Heart left ventricle (tissue), 7 donors: ENCODE measurements around a stretch of chr4.

- PRO-cap, 6 experiments: no peak in any of the 6 experiments
- RAMPAGE, long total RNA, 2 experiments: no peak in any of the 2 experiments
- RRBS: no CpG with 5 or more reads among the region's 10 CpGs
Measured at GRCh38 chr4:10086507-10086899, 30.1 kb downstream of the WDR1 start.

DNA sequence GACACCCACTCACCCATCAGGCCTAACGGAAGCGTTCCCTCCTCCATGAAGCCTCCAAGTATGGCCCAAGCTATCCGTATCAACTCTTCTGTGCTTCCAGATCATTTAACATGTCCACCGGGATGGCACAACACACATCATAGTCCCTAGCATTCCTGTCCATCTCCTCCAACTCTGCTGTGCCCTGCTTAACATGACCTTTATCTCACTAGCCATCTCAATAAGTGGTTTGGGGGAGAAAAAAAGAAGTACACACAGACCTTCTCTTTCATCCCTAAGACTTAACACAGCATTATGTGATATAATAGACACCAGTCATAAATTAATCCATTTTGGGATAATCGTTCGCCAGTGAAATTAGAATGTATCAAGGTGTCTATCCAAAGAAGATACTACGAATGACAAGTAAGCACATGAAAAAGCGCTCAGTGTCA is 11.5 kb downstream of the WDR1 start:
- PRO-cap, 6 experiments: no peak in any of the 6 experiments
- RAMPAGE, long total RNA, 2 experiments: no peak in any of the 2 experiments
- RRBS: no CpG with 5 or more reads among the region's 8 CpGs

DNA sequence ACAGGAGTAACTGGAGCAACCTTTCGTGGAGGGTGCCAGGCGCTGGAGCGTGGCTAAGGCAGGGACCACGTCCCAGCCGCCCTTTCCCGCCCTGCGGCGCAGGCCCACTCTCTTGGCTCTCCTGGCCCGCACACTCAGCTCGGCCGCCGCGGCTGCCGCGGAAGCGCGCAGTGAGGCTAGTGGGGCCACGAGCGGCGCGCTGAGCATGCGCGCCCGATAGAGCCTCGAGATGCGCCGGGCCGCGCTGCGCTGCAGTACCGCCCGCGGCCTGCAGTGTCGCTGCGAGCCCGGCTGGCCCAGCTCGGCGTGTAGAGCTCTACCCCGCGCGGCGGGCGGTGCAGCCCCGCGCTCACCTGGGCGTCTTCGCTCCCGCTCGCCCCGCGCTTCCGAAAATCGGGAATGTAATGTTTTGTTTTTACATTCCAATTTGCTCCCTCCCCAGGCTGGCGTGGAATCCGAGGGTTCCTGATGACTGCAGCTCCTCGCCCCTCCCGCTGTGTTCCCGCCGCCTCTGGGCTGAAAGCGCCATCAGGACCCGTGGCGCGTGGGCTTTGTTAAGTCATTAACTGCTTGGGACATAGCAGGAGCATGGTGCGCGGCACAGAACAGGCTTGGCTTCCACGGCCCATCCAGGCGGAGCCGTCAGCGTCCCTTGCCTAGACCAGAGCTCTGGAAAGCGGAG is 4.1 kb upstream of the ZNF518B start:
- PRO-cap, 6 experiments: no peak in any of the 6 experiments
- RAMPAGE, long total RNA, 2 experiments: no peak in any of the 2 experiments
- RRBS: 1% methylated on average over 10 of the region's 70 CpGs

DNA sequence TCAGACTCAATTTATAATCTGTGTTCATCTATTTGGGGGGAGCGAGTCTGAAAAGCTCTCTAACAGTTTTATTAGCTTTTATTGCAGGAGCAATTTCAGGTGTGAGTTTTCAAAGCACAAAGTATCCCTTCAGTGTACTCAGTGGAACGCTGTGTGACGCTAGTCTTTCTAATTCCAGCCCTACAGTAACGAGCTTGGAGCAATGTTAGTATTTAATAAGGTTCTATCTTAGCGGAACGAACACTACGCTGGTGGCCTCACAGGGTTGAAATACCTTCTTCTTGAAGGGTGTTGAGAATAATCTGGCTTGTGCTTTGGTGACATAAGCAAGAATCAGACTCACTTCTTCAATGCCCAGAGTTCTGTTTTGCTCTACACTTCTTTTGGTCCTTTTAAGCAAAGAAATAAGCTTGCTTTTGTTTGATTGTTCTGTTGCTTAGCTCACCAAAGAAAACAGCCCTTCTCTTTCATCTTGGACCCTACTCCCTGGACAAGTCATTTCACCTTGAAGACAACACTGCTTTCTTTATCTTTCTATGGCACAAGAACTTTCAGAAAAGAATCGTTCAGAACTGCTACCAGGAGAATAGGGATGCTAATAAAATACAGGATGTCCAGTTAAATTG is 8.2 kb downstream of the HS3ST1 start:
- PRO-cap, 6 experiments: no peak in any of the 6 experiments
- RAMPAGE, long total RNA, 2 experiments: no peak in any of the 2 experiments
- RRBS: no CpG with 5 or more reads among the region's 8 CpGs

DNA sequence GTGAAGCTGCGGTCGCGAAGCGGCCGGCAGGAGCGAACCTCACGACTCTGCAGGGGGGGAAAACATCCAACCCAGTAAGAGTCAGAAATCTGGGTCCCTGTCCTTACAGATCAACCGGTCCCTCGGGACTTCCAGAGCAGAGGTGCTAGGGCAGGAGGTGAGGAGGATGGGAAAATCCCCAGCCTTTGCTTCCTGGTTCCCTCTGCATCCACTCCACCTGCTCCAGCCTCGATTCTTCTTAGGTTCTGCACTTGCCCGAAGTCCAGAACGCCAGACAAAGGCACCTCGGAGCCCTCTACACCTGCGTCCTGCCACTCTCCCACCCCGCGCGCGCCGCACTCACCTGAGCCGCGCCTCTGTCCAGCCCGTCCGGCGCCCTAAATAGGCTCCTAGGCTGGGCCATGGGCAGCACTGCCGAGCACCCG is 326 bp downstream of the HS3ST1 start:
- PRO-cap, 6 experiments: no peak in any of the 6 experiments
- RAMPAGE, long total RNA, 2 experiments: no peak in any of the 2 experiments
- RRBS: 1% methylated on average over 7 of the region's 26 CpGs

DNA sequence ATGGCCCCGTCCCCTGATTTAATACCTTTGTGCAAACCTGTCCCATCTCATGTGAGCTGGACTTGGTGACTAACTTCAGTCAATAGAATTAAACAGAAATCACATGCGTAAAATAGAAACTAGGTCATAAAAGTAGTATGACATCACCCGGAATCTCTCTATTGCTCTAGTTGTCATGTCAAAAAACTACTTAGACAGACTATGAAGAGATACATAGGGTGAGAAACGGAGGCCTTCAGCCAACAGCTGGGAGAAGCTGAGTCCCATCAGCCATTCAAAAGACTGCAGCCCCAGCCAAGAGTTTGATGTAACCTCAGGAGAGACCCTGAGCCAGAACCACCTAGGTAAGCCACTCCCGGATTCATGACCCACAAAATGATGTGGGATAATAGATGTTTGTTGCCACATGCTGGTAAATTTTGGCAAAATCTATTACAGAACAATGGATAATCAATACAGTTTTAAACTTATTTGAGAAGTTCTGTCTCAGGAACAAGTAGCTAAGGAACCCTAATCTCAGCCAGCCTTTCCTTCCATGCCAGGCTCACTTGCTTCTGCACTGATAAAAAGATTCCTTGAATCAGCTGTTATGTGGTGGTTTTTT is 293.7 kb upstream of the HS3ST1 start:
- PRO-cap, 6 experiments: no peak in any of the 6 experiments
- RAMPAGE, long total RNA, 2 experiments: no peak in any of the 2 experiments
- RRBS: no CpG with 5 or more reads among the region's 5 CpGs

GRCh38 chr4:13298537-13299040 is 185.6 kb downstream of the RAB28 start:
- PRO-cap, 6 experiments: no peak in any of the 6 experiments
- RAMPAGE, long total RNA, 2 experiments: no peak in any of the 2 experiments
- RRBS: no CpG with 5 or more reads among the region's 17 CpGs

GRCh38 chr4:13363950-13364553 is 120.1 kb downstream of the RAB28 start:
- PRO-cap, 6 experiments: no peak in any of the 6 experiments
- RAMPAGE, long total RNA, 2 experiments: no peak in any of the 2 experiments
- RRBS: no CpG with 5 or more reads among the region's 2 CpGs

DNA sequence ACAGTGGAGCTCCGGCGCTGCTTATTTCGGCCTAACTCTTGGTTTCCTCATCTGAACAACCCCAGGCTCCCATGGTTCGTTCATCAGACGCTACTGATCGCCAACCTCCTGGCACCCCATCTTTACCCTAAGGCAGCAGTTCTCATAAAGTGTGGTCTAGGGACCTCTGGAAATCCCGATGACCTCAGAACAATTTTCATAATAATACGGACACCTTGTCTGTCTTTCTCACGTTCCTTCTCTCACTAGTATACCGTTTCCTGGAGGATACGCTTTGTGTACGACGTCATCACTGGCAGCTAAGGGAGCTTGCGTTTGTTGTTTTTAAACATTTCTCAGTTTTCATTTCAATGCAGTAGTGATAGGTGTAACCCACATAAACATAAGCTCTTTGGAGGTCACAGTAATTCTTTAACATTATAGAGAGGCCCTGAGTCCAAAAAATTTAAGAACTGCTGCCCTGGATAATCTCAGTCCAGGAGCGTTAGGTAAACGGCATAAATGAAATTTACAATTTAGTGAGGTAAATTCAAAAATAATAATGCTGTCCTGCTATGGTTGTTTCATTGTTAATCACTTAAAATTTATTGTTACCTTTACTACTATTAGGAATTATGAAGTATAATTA is 855 bp upstream of the RAB28 start:
- PRO-cap, 6 experiments: no peak in any of the 6 experiments
- RAMPAGE, long total RNA, 2 experiments: no peak in any of the 2 experiments
- RRBS: 0% methylated on average over 1 of the region's 16 CpGs

- PRO-cap, 6 experiments: no peak in any of the 6 experiments
- RAMPAGE, long total RNA, 2 experiments: no peak in any of the 2 experiments
- RRBS: no CpG with 5 or more reads among the region's 4 CpGs
Measured at GRCh38 chr4:13582440-13583311, 38.4 kb upstream of the NKX3-2 start.

GRCh38 chr4:13608453-13608848 is 19.1 kb downstream of the BOD1L1 start:
- PRO-cap, 6 experiments: no peak in any of the 6 experiments
- RAMPAGE, long total RNA, 2 experiments: no peak in any of the 2 experiments
- RRBS: no CpG with 5 or more reads among the region's 3 CpGs

- PRO-cap, 6 experiments: no peak in any of the 6 experiments
- RAMPAGE, long total RNA, 2 experiments: no peak in any of the 2 experiments
- RRBS: no CpG with 5 or more reads among the region's 6 CpGs
Measured at GRCh38 chr4:13619743-13620187, 7.8 kb downstream of the BOD1L1 start.

DNA sequence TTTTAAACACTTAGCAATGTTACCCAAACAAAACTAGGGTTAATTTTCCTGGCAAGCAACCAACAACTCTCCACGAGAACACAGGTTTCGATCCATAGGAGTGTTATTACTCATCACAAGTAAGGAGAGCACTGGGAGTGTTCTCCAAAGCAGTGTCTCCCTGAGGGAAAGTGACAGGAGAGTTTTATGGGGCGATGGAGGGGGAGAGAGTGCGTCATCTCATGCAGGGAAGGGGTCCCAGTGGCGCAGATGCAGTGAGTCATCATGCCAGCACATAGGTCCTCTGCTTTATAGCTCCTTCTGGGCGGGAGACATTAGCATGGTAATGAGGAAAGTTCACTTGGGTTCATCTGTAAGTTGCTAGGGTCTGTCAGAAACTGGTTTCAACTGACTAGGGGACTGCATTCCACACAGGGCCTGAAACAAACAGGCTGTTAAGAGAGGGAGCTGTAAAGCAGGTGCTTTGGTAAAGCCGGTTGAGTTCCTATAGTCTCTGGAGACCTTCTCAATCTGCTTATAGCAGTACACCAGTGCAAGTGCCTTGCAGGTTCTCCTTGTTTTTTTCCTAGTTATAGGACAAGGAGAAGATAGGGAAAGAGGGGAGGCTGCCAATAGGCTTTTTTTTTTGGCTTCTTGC is 12.7 kb upstream of the BOD1L1 start:
- PRO-cap, 6 experiments: no peak in any of the 6 experiments
- RAMPAGE, long total RNA, 2 experiments: no peak in any of the 2 experiments
- RRBS: no CpG with 5 or more reads among the region's 7 CpGs

DNA sequence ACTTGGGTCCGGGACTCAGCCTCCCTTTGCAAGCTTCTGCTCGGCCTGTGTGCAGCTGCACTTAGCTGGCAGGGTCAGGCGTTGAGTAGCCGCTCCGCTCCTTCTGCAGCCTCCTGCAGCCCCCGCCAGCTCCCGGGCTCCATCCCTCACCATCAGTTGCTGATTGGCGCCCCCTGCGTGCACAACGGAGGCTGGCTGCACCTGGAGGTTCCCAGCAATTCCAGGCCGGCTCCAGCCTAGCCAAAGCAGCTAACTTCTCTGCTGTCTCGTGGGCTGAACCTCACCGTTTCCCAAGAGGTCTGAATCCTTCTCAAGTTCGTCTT is 27.0 kb upstream of the BOD1L1 start:
- PRO-cap, 6 experiments: no peak in any of the 6 experiments
- RAMPAGE, long total RNA, 2 experiments: no peak in any of the 2 experiments
- RRBS: 7% methylated on average over 4 of the region's 14 CpGs

DNA sequence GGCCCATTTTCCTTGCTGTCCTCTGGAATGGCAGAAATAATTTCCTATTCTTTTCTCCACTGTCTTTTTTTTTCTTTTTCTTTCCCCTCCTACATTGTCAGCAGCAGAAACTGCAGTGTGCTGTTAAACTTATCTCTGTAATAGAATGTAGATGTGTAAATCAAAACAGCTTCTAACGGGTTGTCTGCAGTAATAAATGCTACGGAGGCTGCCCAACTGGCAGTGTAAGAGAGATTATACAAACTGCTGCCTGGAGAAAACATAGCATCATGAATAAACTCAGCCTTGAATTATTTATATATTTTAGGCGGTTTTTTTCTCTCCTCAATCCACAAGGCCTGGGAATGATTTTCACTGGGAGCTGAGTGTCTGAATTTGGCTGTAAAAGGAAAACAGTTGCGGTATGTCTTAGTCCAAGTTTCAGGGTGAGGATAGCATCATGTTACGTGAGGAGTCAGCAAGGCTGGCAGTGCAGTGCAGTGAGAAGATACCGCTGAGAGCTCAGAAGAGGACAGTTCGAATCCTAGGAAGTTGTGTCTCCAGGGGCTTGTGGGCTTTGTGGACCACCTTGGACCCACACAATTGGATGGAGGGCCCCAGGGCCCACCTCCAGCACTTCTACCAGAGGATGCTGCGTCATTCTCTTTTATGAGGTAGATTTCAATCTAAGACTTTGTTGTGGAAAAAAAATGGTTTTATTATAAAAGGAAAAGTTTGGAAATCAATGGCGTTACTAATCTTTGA is 291.5 kb upstream of the BOD1L1 start:
- PRO-cap, 6 experiments: no peak in any of the 6 experiments
- RAMPAGE, long total RNA, 2 experiments: no peak in any of the 2 experiments
- RRBS: no CpG with 5 or more reads among the region's 9 CpGs

- PRO-cap, 6 experiments: no peak in any of the 6 experiments
- RAMPAGE, long total RNA, 2 experiments: no peak in any of the 2 experiments
- RRBS: no CpG with 5 or more reads among the region's 4 CpGs
Measured at GRCh38 chr4:13920768-13921409, 293.4 kb upstream of the BOD1L1 start.

DNA sequence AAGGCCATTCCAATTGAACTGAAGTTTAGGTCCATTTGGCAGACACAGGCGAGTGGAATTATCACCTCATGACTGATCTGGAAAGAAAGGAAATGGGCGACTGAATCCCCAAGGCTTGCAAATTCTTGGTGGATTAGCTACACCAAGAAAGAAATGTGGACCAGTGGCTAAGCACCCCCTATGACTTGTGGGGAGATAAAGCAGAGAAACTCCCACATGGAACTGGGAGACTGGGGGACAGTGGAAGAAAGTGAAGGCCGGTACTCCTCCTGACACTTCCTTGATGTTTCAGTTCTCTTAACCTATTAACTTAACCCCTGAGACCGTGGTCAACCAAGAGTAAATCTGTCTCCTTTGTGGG is 402.9 kb upstream of the BOD1L1 start:
- PRO-cap, 6 experiments: no peak in any of the 6 experiments
- RAMPAGE, long total RNA, 2 experiments: no peak in any of the 2 experiments
- RRBS: no CpG with 5 or more reads among the region's 4 CpGs

DNA sequence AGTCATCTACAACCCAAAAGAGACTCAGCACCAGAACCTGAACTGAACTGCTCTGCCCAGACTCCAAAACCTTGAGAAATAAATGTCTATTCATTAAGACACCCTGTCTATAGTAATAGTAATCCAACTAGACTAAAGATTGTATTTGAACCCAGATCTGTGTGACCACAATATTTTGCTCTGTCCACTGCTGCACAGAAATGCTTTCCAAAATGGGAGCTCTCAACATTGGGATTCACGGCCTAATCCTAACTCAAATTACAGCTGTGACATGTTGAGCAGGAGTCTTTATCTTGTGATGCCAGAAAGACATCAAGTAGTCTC is 644.6 kb upstream of the CPEB2 start:
- PRO-cap, 6 experiments: no peak in any of the 6 experiments
- RAMPAGE, long total RNA, 2 experiments: no peak in any of the 2 experiments
- RRBS: no CpG with 5 or more reads among the region's 1 CpG

DNA sequence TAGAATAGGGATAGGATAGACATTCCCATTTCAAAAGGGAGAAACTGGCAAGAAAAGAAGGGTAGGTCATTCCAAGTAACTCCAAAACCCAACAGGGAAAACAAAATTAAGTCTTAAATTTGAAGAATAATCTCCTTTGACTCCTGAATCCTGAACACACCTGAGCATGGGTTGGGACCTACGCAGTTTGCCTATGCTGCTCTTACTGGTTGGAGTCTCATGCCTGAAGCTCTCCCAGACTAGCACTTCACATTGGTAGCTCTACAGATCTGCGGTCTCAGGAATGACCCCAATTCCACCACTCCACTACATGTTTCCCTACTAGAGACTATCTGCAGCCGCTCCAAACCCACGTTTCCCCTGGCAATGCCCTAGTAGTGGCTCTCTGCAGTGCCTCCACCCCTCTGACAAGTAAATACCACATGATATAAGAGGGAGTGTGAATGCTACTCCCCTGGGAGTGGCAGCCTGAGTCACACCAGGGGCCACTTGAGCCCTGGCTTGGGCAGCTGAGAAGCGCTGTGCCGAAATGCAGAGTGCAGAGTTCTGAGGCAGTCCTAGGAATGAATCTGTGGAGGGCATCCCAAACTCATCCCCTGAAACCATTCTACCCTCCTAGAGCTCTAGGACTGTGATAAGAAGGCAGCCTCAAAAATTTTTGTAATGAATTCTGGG is 160.6 kb upstream of the CPEB2 start:
- PRO-cap, 6 experiments: peak in 6 of 6 experiments; most common plus-strand start position 488 of the sequence (in 3); most common minus-strand start position 368 of the sequence (in 6)
- RAMPAGE, long total RNA, 2 experiments: no peak in any of the 2 experiments
- RRBS: no CpG with 5 or more reads among the region's 6 CpGs

GRCh38 chr4:15007008-15007840 is 4.9 kb downstream of the CPEB2 start:
- PRO-cap, 6 experiments: no peak in any of the 6 experiments
- RAMPAGE, long total RNA, 2 experiments: no peak in any of the 2 experiments
- RRBS: no CpG with 5 or more reads among the region's 8 CpGs